AG04449 (cell line): Measurements from ENCODE around the genes OR9A4, GSTK1 and TAS2R60.

DNA sequence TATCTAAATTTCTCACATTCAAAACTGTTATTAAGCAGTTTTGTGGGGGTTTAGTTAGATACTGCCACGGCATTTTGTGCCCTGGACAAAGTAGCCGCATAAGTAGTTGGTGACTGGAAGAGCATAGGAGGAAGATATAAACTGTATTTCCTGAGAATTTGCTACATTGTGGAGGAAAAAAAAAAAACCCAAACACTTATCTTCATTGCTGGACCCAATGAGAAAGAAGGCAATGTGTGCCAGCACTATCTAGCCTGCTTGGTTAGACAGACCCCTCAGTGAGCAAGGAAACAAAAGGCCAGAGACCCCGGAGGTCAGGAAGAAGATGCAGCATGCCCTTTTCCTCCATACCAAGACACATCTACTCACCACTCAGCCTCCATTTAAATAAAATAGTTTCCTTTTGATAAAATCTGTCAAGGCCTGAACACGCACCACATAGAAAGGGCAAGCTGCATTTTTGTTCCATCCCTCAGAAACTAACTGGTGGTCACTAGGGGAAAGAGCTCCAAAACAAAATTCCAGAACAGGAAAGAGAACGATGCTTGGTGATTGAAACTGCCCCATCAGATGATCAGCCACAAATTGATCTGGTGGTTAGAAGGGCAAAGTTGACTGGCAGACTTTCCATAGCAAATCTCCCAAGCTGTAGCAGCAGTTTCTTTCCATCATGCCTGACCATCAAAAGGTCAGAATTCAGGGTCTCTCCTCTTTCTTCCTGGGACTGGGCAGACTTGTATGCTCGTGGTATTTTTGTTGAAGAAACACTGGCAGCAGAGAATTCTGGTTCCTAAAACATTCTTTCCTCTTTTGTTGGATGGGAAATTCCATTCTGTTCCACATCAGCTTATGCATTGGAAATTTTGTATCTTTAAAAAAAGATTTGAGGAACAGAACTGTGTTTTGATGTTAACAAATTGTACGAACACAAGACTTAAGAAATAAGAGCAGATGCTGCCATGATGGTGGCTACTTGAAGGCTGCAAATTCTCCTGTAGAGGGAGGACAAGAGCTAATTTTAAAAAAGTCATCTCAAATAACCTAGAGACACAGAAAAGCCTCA is 29.3 kb downstream of the NDUFB2 start:
- RRBS = no CpG with 5 or more reads among the region's 7 CpGs

DNA sequence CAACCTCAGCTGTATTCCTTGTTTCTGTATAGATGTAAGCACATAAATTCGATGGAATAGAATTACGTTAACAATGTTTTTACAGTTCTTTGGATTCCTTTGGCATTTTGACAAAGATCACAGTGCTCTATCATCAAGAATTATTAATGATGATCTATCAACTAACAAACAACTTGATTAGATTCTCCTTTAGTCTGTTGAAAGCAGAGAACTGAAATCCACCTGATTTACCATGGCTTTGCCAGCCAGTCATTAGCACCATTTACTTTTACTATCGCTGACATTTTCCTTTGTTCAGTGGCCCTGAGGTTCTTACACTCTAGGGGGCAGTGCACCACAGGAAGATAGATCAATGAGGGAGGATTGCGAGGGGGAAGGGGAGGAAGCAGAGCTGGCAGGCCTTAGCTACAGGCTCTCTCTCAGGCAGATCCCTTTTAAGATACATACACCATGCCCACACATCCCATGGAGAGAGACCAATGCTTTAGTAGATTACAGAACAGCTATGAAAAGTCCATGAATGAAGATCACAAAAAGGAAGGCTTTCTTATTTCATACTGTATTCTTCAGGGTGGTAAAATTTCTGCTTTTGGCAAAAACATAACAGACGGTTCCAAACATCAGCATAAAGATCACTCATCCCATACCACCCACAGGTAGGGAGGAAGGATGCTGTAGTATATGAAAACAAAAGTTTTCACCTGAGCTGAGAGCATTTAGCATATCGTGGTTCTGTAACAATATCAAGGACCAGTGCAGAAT is 47.5 kb downstream of the DENND11 start:
- RRBS = no CpG with 5 or more reads among the region's 6 CpGs

DNA sequence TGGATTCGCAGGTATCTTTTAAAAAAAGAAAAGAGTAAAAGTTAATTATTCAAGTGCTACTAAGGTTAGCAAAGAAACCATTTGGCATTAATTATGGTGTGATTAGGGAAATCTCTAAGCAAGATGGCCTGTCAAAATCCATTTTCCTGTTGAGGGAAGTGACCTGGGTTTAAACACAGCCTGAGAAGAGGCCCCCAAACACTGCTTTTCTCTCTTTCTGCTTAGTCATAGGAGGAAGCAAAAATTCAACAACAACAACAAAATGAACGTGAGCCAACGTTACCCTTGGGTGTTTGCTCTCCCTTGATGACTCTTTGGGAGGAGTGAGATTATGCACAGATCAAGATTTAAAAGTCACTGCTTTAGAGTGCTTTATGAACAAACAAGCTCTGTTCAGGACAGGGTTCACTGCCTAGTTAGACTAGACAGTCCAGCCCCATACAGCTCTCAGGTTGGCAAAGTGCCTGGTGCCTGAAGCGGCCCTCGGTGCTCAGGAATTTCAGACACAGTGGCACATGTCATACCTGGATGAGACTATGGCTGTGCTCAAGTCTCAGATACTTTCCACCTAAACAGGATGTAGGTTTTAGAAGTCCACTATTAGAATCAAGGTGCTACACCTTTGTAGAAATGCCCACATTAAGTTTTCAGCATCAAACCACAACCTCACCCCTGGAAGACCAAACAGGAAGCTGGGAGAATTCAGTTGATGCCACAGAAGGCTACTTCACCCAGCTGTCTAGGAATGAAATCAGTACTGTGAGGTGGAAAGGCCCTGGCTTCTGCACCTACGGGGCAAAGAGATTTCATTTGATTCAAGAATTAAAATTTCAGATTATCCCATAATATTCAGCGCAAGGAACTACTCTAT is 38.8 kb downstream of the DENND11 start:
- RRBS = no CpG with 5 or more reads among the region's 7 CpGs

DNA sequence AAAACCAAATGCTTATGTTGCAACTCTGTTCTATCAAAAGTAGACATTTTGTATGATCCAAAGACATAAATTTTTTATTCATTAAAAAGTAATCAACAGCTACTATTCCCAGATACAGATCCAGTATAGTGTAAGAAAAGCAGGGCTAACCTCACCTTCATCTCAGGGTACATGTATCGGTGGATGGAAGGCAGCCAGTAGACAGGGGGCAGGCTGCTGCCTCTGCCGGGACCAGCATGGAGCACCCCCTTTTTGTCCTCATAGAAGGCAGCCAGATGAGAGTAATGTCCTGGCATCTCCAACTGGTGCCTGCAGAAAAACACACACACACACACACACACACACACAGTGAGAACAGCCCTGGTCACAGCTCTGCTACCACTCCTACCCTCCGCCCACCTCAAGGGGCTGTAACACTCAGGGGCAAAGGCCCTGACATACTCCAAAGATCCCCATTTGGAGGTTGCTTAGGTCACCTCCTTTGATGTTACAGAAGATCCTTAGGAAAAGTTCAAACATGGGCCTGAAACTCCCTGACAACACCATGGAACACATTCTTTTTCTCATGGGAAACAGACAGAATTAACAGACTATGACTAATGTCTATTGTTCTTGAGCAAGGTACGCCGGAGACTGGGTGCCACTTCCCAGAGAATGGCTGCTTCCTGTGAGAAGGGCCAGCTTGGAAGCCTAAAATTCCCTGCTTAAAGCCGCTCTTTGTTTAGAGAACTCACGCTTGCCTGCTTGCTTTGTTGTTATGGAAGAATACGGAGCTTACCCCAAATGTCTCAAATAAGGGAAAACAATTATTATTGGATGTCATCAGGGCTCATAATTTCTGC is 27.8 kb downstream of the DENND11 start:
- RRBS = no CpG with 5 or more reads among the region's 8 CpGs

GRCh38 chr7:141916149-141916472 is at the start of gene OR9A4:
TSS of gene OR9A4 (plus strand) at chr7:141916399.
- RRBS = no CpG with 5 or more reads among the region's 2 CpGs

DNA sequence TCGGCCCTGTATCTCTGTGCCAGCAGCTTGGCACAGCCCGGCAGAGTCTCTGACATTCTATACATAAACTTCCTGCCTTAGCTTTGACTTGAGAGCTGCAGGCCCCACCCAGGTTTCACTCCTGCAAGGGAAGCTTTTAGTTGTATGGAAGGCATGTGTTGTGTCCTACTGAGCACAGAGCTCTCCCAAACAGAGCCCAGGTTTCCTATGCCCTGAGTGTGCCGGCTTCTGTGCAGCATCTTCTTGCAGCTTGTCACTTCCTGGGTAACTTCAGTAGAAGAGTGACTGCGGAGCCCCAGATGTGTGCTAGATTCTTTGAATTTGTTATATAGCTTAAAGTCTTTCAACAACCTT is 205.7 kb upstream of the PRSS58 start:
- RRBS = no CpG with 5 or more reads among the region's 4 CpGs

DNA sequence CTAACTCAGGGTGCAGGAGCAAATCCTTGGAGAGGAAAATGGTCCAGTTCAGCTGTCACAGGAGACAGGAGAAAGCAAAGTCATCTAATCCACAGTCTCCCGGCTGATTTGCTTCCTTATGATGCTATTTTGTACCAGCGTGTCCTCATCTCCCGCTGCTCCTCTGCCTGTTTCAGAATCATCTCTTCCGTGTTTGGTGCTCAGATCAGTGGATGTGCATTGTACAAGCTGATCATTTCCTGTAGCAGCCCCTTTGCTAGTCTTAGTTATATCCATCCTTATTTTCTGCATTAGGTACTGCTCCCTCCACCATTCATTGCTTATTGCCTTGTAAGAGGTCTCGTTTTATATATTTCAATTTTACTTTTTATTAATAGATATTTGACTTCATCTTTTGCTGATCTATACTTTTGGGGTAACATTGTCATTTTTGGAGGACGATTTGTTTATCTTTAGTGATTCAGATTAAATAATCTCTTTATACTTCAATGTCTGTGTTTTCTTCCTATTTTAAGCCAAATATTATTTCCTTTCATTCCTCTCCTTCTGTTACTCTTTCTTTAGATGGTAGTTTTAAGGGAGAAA is 220.0 kb upstream of the PRSS58 start:
- RRBS = no CpG with 5 or more reads among the region's 6 CpGs

DNA sequence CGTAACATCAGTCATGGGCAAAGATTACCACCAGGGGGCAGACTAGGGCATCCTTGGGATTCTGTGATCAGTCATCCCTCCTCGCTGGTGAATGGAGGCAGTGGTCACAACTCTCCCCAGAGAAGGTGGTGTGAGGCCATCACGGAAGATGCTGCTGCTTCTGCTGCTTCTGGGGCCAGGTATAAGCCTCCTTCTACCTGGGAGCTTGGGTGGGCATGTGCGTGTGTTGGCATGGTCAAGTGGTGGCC is 122.8 kb upstream of the PRSS1 start:
- RRBS = no CpG with 5 or more reads among the region's 4 CpGs

GRCh38 chr7:142637155-142637727 is 112.0 kb upstream of the PRSS1 start:
- RRBS = no CpG with 5 or more reads among the region's 6 CpGs

DNA sequence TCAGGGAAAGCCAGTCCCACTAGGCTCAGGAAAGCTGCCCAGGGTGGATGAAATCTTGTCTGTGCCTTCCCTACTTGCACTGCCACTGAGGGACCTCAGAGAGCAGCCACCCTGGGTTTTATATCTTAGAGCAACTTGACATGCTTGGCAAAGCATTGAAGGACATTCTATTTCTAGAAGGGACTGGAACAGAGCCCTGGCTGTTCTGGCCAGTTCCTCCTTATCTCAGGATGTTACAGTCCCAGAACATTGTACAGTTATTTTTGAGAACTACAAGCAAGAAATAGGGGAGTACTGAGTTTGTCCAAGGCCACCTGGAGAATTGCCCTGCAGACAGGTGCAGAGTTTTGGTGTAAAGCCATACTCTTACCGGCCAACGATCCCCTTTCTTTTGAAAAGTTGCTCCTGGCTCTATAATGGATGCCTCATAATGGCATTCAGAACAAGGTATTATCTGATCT is 7.3 kb upstream of the PRSS1 start:
- RRBS = no CpG with 5 or more reads among the region's 2 CpGs

- RRBS = no CpG with 5 or more reads among the region's 6 CpGs
These were observed 364 bp downstream of the PRSS1 start for GRCh38 chr7:142749553-142750118.

- RRBS = no CpG with 5 or more reads among the region's 16 CpGs
These were observed 952 bp downstream of the EPHB6 start for GRCh38 chr7:142855573-142856483.

DNA sequence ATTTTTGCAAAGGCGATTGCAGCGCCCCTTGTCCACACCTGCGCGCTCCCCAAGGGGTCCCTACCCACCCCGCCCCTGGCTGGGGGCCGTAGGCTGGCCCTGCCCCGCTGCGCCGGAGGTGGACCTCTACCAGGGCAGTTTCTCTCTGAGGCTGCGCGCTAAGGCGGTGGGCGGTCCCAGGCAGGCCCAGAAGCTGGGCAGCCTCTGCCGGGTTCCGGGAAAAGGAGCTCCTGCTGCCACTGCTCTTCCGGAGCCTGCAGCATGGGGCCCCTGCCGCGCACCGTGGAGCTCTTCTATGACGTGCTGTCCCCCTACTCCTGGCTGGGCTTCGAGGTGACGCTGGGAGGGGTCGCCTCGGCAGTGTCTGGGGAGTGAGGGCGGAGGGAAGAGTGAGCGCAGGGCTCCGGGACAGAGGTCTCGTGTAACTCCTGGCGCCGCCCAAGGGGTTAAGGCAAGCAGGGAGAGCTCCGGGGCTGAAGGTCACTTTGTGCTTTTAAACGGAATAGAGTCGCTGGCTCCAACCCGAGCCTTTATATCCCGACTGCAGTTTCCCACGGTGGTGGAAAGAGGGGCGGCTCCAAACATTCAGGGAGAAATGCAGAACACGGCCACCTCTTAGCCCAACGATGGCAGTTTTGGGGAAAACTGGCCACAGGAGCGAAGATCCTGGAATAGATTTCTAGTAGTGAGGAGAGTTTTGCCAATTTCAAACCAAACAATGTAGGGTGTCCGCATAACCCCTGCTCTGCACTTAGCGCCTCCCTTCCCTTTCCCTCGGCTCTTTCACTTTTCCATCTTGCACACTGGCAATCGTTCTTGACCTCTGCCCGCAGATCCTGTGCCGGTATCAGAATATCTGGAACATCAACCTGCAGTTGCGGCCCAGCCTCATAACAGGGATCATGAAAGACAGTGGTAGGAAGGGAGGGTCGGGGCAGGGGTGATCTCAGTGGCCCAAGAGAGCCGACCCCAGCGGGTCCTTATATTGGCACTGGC is at the start of gene GSTK1:
GSTK1 (plus strand) TSS at position 189 of the 996 bp plus-strand sequence.
- RRBS = 3% methylated on average over 7 of the region's 50 CpGs

DNA sequence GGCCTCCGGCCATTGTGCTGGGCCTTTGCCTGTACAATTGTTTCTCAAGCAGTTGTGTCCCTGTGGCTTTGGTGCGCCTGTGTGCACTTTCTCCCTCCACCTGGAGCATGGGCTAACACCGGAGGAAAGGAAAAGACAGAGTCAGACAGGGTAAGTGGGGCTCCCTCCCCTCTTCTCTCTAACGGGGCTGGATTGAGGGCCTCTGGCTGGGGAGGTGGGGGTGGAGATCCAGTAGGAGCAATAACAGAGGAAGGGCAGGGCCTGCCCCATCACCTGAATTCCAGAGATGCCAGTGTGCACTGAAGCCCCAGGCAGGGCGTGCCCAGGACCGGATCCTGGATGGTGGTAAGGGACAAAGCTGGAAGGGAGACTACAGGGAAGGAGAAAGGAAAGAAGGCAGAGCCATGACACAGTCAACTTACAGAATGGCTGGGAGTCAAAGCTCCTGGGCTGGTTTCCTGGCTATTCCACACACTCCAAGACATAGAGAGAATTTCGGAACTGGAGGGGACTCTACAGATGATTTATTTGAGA is 605 bp downstream of the TMEM139 start:
- RRBS = no CpG with 5 or more reads among the region's 7 CpGs

GRCh38 chr7:143361583-143362107 is 868 bp downstream of the FAM131B start:
- RRBS = 2% methylated on average over 10 of the region's 40 CpGs

GRCh38 chr7:143391769-143392865 is 11.0 kb downstream of the ZYX start:
- RRBS = no CpG with 5 or more reads among the region's 20 CpGs

DNA sequence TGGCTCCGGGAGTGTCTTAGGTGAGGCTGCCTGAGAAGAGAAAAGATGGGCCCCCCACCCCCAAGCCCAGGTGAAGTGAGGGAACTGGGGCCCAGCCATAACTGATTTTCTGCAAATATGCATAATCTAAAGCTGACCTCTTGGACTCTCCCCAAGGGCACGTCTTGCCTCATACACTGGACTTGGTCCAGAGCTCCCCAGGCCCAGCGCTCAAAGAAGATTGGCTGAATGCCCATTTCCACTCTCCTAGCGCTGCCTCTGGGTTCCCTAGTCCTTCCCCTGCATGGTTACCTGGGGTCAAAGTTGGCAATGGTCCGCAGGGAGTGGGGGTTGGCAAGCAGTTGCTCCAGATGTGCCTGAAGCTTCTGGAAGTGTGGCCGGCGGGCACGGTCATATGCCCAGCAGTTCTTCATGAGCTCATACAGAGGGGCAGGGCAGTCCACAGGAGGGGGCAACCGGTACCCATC is 12.3 kb downstream of the ZYX start:
- RRBS = no CpG with 5 or more reads among the region's 9 CpGs

DNA sequence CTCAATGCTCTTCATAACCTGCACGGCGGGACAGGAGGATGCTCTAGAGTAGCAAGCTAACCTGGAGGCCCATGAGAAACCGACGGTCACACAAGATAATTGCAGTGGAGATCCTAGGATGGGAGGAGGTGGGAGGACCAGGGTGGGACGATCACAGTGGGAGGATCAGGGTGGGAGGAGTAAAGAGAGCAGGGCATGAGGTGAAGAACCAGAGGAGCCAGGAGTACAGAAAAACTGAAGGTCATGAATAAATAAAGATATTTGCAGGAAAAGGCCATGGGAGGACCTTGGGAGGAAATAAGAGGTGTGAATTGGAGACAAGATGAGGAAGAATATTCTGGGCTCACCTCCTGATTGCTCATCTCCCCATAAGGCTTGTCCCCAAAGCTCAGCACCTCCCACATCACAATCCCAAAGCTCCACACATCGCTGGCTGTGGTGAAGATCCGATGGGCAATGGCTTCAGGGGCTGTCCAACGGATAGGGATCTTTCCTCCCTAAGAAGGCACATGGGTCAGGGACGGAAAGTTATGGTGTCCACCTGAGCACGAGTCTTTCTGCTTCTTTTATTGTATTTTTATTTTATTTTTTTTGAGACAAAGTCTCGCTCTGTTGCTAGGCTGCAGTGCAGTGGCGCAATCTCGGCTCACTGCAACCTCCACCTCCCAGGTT is 12.8 kb downstream of the ZYX start:
- RRBS = no CpG with 5 or more reads among the region's 13 CpGs

DNA sequence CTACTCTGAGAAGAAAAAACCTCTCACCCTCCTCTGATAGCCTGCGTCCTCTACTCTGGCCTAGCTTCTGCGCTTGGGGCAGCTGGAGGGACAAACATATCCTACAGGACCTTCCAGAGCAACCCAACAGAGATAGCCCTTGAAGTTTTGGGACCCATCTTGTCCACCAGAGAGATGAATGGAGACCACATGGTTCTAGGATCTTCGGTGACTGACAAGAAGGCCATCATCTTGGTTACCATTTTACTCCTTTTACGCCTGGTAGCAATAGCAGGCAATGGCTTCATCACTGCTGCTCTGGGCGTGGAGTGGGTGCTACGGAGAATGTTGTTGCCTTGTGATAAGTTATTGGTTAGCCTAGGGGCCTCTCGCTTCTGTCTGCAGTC is at the start of gene TAS2R60:
TAS2R60 (plus strand) TSS at position 175 of the 386 bp plus-strand sequence.
- RRBS = no CpG with 5 or more reads among the region's 7 CpGs

DNA sequence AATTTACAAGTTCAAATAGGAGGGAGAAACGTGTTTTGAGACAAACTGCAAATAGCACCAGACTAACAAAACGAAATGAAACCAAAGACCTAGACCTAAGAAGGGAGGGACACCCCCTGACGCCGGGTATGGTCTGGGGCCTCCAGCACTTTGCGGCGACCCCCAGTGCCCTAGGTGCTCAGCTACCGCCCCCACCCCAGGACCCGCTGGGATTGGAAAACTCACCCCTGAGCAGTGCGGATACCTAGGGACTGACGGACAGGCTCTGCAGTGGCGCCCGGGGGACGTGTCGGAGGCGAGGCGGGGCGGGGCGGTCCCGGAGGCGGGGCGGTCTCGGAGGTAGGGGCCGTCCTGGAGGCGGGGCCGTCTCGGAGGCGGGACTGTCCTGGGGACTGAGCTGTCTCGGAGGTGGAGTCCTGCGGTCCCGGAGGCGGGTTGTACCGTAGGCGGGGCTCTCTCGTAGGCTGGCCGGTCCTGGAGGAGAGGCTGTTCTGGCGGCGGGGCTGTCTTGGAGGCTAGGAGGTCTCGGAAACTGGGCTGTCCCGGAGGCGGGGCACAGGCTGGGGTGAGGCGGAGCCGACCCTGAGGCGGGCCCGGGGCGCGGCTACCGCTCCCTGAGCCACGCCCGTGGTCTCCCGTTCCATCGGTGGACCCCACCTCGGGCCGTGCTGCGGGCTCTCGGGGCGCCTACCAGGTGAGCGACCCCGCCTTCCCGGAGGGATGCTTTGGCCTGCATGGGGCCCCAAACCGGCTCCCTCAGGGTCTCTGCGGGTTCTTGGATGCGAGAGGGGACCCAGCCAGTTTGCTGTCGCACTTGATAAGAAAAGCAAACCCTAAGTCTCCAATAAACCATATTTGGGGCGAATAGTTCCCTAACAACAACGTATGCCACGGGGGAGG is 65.3 kb downstream of the TCAF1 start:
- RRBS = 1% methylated on average over 7 of the region's 66 CpGs